GM19239 (cell line): ENCODE measurements around a stretch of chr14.

DNA sequence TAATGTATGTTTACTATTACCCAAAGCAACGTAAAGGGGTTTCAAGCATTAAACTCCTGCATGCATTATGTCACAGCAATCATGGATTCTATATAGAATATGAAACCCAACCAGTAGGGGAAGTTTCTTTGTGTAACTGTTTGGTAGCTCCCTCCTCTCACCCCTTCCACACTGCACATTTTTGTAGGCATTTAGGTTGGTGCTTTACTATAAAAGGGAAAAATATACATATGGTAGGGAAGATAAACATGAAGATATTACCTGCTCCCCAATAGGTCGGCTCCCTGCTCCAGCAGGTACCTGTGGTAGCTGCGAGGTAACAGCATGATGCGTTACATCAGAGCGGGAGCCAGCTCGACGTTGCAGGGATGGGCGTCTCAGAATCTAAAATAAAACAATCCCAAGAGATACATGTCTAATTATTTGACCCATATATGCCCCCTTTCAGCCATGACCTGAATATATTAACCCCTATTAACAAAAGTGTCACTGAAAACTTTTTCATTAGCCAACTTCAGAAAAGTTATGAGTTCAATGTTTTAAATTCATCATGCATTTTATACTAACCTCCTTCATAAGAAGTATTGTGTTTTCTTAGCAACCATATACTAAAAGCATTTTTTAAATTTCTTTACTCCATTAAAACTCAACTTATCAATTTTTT, 86.3 kb downstream of the HECTD1 start:
- RRBS: no CpG with 5 or more reads among the region's 8 CpGs

- RRBS: no CpG with 5 or more reads among the region's 13 CpGs
Observed at GRCh38 chr14:31243866-31244470, 36.4 kb upstream of the HECTD1 start.

DNA sequence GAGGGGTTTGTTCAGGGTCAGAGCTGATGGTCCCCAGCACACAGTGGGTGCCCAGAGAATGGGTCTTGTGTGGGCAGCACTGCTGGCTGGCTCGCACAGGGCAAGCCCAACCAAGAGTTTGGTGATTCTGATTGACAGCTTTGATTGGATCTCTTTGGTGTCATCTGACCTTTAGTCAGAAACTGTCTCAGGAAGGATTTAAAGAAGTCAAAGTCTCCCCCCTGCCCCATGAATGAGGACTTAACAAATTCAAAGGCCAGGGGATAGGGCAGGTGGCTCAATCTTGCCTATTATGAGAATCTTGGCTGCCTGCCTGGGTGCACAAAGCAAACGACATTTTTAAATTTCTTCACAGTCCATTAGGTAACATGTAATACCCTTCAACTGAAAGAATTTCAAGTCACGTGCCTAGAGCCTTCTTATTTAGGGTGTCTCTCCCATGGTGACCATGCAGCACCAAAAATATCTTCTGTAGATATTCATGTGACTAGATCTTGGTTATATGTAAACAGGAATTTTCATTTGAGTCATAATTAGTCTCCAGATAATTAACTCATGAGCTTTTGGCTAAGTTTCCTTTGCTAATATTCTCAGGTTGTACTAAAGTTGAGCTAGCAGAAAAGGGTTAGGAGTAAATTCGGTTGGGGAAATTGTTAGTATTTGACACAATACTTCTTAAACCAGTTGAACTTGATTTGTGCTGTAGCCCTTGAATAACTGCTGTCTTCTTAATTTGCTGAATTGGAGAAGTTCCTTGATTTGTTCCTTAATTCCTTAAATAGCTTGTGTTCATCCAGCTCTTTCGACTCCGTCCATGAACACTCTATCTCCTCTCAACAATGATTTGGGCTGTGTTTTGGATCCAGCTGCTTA, 54.5 kb upstream of the HECTD1 start:
- RRBS: no CpG with 5 or more reads among the region's 6 CpGs

DNA sequence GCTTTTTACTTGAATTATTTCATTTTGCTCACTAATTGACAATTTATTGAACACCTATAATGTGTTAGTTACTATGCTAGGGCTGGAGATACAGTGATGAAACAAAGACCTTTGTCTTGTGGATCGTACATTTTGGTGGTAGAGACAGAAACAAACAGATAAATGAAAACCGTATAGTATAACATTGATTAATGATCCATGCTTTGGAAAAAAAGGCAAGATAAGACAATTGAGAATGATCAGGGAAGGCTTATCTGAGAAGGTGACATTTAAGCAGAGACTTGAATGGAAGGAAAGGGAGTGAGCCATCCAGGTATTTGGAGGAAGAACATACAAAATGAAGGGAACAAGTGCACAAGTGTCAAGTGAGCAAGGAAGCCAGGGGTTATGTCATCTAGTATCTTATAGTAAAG, 163.4 kb downstream of the NUBPL start:
- RRBS: no CpG with 5 or more reads among the region's 2 CpGs

- RRBS: no CpG with 5 or more reads among the region's 7 CpGs
Observed at GRCh38 chr14:32426894-32427572, 97.9 kb downstream of the AKAP6 start.

- RRBS: no CpG with 5 or more reads among the region's 5 CpGs
Observed at GRCh38 chr14:32457541-32457822, 128.4 kb downstream of the AKAP6 start.

GRCh38 chr14:32494595-32495678, 165.8 kb downstream of the AKAP6 start:
- RRBS: no CpG with 5 or more reads among the region's 11 CpGs

DNA sequence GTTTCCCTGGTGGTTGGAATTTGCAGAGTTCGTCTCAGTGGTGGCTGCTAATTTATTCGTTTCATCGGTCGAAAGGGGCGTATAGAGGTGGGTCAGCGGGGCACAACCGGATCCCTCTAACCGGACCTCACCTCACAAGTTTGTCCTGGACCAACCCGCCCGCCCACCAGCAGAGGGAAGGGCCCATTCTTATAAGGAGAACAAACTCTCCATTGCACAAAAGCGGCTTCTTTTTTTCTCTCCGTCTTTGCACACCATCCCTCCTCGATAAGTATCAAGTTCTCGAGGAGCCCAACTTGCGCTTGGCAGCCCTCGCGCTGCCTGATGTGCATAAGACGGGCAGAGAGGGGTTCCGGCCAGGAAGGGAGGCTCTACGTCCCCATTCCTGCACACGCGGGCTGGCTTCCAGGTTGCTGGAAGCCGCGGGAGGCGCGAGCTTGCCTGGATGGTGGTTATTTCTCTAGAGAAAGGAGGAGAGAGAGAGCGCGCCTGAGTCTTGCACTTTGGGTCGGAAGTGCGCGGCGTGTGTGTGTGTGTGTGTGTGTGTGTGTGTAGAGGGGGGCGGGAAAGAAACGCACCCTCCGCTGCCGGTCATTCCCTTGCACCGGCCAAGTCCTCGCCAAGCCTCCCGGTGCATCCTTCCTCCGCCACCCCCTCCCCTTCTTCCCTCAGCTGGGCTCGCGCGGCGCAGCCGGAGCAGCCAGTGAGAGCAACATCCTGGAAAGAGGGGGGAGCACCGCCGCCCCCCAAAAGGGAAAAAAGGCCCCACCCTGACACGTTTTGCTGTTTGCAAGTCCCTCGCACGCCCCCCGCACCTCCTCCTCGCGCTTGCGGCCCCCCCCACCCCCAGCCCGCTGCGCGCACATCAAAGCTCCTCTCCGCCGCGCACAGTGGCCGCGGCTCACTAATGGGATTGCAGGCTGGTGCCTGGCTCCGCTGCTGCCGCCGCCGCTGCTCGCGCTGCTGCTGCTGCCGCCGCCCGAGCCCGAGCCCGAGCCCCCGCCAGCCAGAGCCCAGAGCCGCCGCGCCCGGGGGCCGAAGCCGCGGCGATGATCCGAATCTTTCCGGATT, 4.5 kb upstream of the NPAS3 start:
- RRBS: 13% methylated on average over 5 of the region's 84 CpGs

DNA sequence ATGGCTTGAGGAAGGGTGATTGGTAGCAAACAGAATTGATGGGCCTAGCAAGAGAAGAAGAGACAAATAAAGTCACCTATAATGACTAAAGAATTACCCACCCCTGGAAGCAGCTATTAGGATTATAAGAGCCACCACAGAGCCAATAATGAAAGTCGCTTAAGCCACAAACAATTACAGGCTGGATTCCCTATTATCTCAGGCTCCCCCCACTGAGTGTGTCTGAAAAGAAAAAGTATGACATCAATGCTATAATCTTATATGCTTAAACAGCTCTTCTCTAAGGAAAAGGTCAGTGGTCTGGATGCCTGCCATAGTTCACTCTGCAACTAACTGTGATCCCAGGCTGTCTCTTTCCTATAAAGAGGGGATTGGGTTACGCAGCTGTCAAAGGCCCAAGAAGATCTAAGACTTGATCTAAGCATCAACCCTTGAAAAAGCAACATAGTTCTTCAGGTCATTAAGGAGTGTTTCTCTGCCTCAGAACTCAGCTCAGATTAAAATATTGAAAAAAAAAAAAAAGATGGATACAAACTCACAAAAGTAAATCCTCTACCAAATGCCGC, 18.0 kb downstream of the EGLN3 start:
- RRBS: no CpG with 5 or more reads among the region's 3 CpGs

DNA sequence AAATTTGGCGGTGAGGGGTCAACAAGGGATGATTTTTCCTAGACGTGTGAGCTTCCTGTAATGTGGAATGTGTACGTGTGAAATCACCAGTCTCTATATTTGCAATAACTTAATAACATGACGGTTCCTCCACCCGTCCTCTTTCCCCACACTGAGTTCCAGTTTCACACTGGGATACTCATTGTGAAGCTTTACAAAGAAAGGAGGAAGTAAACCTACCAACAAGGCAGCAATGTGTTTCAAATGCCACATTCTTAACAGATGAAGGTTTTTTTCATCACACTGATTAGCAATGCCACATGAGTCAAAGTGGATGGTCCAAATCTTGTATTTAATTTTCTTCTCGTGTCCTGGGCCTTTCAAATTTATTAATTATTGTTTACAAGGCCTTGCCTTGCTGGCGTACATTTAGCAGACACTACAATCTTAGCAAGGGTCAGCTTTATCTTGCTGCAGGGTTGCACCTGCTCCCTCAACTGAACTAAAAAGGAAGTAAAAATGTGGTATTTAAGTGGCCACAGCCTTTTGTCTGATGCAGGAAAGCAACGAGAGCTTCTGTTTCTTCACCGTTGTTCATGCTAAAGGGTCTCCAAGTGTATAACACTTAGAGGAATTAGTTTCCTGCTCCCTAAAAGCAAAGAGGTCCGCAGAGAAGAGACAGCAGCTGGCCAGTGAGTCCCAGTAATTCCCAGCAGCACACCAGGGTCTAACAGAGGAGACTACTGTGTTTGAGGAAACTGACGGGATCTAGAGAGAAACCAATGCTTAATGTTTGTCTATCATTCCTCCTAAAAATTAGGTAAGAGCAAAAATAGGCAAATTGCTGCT, 62.7 kb upstream of the EGLN3 start:
- RRBS: no CpG with 5 or more reads among the region's 11 CpGs

GRCh38 chr14:34434254-34434934, 27.6 kb downstream of the SPTSSA start:
- RRBS: no CpG with 5 or more reads among the region's 4 CpGs

DNA sequence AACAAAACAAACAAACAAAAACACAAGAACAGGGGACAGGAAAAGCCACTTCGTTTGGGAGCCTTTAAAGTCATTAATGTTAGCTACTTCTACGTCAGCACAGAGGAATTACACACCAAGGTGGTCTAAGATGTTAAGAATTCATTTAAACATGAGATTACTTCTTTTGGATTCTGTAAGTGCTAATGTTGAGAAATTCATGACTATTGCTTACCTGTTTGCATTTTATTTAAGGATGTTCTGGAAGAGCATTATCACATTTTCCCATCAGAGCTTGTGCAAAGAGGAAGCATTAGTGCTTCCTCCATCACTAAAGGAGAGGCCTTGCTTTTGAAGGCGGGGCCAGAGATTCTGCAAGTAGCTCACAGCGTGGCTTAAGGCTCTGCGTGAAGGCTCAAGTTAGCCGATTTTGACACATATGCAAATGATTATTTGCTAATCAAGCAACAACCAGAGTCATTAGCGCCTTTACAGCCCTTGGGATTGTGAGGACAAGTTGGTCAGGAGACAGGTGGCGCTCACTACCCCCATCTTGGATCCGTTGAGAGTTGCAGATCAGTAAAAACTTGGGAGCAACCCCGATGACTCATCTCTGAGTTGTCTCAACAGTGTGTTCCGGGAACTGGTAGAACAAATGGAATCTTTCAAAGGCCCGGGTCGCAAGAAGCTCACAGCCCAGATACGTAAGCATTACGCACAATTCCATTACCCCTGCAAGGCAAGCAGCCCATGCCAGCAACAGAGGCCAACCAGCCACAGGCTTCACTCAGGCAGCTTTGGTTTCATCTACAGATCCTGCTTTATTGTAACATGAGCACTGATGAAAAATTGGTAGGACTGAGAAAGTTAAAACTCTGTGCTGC, 34.7 kb upstream of the SPTSSA start:
- RRBS: no CpG with 5 or more reads among the region's 15 CpGs

- RRBS: no CpG with 5 or more reads among the region's 8 CpGs
Observed at GRCh38 chr14:34650597-34651245, 20.8 kb upstream of the SNX6 start.

DNA sequence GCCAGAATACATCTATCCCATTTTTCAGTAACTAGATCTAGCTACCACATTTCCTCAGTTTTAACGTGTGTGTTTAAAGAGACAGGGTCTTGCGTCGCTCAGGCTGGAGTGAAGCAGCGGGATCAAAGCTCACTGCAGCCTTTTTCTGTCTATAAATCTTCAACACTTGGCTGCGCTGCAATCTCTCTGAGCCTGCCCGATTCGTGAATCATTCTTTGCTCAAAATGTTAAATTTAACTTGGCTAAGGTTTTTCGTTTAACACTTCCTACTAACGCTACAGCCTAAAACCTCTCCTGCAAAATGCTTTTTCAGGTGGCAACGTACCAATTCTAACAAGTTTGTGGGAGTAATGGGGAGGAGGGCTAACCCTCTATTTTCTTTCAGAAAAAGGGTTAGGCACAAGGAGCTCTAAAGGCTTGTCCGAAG, 1.5 kb upstream of the SRP54 start:
- RRBS: no CpG with 5 or more reads among the region's 11 CpGs

DNA sequence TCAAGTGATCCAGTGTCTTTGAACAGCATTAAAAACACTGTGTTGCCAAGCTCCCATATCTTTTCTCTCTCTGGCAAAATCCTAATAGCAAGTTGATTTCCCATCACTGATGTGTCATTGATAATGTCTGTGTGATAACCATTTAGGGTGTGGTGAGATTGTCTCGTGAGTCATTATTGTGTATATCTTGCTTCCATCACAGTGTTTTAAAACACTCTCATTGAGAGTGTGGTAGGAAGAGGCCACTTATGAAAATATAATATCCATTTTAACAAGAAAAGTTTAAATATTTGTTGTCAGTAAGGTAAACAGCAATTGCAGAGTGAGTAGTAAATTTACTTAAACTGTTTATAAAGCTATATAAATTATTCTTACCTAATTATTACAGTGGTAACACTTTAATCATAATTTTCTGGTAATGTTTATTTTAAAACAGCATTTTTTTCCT, 74.7 kb downstream of the PRORP start:
- RRBS: no CpG with 5 or more reads among the region's 1 CpG

GRCh38 chr14:35286621-35287203, 5.5 kb upstream of the PSMA6 start:
- RRBS: no CpG with 5 or more reads among the region's 1 CpG

DNA sequence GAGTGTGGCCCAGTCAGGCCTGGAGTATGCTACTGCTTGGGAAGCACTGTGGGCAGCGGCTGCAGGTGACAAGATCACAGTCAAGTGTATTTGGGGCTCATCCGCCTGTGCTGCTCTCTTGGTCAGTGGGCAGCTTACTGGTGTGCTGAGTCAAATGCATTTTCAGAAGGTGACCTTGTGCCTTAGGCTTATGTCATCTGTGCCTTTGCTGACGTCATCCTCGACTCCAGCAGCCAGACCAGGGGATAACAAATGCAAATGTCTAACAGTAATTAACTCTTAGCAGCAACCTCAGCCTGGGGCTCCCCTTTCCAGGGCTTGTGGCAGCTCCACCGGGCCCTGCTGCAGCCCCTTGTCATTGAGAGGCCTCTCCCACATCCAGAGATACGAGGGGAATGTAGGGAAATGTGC, 39.5 kb downstream of the PSMA6 start:
- RRBS: no CpG with 5 or more reads among the region's 6 CpGs

GRCh38 chr14:35340728-35341246, 48.6 kb downstream of the PSMA6 start:
- RRBS: no CpG with 5 or more reads among the region's 9 CpGs

- RRBS: no CpG with 5 or more reads among the region's 7 CpGs
Observed at GRCh38 chr14:35353349-35353718, 51.2 kb downstream of the NFKBIA start.